BE2C (cell line): ENCODE measurements around a stretch of chr12.

DNA sequence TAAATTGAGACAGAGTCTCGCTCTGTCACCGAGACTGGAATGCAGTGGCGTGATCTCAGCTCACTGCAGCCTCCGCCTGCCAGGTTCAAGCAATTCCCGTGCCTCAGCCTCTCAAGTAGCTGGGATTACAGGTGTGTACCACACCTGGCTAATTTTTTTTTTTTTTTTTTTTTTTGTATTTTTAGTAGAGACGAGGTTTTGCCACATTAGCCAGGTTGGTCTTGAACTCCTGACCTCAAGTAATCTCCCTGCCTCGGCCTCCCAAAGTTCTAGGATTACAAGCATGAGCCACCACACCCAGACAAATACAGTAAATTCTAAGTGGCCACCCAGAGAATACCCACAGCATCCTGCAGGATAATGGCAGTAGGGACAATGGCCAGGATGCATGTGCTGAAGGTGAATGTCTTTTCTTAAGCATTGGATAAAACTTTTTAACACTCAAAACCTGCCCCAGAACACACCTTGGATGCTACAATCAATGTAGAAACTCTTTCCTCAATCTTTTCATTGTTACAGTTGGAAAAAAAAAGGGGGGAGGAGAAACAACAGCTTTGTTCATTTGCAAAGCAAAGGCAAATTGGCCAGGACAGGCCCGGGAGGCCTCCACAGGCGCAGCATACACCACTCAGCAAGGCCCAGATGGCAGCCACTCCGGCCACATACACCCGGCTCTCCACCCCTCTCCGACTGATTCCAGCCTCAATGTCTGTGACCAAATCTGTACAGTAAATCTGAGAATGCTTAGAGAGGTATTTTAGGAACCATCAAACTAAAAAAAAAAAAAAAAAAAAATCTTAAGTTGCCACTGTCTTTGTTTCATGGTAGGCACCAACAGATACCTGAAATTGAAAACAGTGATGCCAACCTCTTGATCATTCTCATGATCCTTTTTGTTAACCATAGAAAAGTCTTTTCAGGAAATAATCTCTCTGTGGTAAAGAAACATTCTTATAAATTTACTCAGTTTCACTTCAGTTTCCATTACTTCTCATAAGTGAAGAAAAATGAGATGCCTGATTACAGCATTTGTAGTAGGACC, 20.5 kb downstream of the VPS37B start:
- RRBS = 88% methylated on average over 3 of the region's 12 CpGs

GRCh38 chr12:123109292-123109872, 41.5 kb downstream of the PITPNM2 start:
- RRBS = no CpG with 5 or more reads among the region's 6 CpGs

- RRBS = no CpG with 5 or more reads among the region's 4 CpGs
Measured at GRCh38 chr12:123237601-123238108, 4.4 kb downstream of the MTRFR start.

GRCh38 chr12:123394793-123395439, 11.0 kb downstream of the KMT5A start:
- RRBS = no CpG with 5 or more reads among the region's 16 CpGs

DNA sequence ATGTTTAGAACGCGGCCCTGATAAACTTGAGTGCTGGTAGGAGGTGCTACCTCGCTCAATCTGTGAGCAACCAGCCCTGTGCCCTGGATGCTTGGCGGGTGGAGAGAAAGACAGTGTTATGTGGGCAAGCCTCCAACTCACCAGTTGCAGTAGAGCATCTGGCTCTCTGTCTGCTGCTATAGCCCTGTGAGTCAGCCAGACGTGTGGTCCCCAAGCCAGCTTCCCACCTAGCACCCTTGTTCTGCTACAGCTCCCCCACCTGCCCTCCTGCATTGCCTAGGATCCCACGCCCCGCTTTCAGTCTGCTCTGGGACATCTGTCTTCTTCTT, 13.4 kb downstream of the SNRNP35 start:
- RRBS = no CpG with 5 or more reads among the region's 7 CpGs

DNA sequence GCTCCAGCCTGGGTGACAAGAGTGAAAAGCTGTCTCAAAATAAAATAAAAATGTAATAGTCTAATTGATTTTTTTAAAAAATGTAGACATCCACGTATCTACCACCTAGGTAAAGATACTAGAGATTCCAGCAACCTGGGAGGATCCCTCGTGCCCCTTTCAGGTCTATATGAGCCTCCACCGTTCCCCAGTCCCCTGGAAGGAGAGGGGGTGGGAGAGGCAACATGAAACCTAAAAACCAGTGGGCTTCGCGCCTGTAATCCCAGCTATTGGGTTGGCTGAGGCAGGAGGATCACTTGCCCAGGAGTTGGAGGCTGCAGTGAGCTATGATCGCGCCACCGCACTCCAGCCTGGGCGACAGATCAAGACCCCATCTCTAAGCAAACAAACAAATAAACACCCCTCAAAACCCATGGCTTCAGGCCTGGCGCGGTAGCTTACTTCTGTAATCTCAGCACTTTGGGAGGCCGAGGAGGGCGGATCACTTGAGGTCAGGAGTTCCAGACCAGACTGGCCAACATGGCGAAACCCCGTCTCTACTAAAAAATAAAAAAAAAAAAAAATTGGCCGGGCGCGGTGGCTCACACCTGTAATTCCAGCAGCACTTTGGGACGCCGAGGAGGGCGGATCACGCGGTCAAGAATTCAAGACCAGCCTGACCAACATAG, 1.1 kb upstream of the TMED2 start:
- RRBS = no CpG with 5 or more reads among the region's 23 CpGs

- RRBS = no CpG with 5 or more reads among the region's 10 CpGs
Measured at GRCh38 chr12:123608430-123609325, 6.8 kb downstream of the DDX55 start.

DNA sequence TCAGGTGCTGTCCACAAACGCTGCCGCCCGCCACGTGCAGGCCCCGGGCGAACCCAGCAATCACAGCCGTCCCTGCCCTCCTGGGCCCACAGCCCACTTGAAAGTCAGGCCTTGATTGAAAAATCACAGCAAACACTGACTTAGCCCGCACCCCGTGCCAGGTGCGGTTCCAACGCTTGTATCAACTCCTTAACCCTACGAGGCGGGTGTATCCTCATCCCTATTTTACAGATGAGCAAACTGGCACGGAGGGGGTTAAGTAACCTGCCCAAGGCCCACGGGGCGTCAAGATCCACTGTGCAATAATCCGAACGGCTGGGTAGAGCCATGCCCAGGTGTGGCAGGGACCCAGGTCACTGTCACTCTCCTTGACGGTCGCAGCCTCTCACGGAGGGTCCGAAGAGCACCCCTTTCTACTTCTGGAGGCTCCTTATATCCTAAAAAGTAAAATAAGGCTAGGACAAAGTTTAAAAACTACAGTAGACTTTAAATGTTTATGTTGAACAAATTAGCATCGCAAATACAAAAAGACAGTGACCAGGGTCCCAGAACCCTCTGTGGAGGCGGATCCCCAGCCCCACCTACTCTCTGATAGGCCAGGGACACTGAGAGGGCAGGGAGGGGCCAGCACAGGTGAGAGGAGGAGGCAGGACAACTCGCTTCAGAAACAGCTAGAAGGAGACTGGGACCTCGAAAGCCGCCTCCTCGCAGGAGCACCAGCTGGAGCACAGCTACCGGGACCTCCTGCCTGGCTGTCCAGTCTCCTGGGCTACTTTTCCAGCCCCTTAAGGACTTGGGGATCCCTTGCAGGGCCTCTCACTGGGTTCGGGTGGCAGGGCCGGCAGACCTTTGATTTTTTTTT, 788 bp downstream of the DNAH10 start:
- RRBS = 69% methylated on average over 8 of the region's 31 CpGs

DNA sequence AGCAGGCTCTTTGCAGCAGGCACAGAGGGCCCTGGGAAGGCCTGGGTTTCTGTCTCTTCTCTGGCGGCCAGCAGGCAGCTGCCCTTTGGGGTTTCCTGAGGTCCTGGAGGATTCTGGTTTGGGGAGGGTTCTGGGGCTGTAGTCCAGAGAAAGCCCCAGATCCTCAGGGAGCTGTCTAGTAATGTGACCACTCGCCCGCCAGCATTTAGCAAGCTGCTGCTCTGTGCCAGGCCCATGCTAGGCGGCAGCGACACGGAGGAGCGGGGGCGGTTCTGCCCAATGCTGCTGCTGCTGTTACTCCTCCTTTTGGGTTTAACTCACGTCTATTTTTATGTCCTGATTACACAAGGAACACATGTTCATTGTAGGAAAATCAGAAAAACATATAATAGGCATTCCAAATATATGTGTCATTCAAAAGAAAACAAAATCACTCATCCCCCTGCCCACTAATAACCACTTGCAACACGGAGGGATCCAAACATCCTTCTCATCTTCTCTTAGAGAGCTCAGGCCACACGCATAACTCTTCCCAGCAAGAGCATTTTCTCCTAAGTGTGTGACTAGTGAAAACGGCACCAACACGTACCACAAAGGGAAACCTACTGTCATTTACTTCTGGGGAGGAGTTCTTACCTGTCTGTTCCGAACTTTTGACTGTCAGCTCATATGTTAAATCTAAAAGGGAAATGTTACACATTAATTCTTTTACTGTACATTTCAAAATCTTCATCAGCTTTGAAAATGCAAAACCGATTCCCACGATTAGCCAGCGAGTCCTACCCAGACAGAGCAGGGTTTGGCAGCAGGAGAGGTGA, 30.3 kb downstream of the CCDC92 start:
- RRBS = no CpG with 5 or more reads among the region's 17 CpGs

- RRBS = no CpG with 5 or more reads among the region's 21 CpGs
Measured at GRCh38 chr12:123947431-123948245, 25.0 kb downstream of the CCDC92 start.

DNA sequence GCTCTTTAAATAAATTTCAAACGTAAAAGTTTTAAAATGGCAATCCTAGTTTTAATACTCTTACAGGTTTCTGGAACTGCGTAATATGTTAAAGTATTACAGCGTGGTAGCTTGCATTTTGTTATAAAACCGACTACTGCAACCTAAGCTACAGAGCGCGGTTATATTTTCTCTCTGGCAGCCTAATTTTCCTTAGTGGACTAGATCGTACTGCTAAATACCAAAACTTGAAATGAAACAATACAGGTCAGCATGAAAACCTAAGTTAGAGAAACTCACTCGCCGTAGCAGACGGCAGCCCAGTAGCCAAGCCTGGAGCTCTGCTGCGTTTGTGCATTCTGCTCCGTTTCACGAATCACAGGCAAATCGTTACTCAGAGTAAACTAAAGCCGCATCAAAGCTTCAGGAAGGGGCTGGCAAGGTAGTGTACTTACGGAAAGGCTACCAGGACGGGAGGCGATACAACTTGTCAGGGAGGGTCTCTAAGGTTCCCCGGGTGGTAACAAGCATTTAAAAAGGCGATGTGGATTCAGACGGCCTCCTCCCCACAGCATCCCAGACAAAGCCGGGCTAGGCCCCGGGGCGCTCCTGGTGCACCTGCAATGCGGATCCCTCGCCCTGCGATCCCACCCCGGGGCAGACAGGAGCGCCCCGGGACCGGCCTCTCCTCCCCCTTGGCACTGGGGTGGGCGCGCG, 1.0 kb downstream of the CCDC92 start:
- RRBS = 2% methylated on average over 13 of the region's 34 CpGs

DNA sequence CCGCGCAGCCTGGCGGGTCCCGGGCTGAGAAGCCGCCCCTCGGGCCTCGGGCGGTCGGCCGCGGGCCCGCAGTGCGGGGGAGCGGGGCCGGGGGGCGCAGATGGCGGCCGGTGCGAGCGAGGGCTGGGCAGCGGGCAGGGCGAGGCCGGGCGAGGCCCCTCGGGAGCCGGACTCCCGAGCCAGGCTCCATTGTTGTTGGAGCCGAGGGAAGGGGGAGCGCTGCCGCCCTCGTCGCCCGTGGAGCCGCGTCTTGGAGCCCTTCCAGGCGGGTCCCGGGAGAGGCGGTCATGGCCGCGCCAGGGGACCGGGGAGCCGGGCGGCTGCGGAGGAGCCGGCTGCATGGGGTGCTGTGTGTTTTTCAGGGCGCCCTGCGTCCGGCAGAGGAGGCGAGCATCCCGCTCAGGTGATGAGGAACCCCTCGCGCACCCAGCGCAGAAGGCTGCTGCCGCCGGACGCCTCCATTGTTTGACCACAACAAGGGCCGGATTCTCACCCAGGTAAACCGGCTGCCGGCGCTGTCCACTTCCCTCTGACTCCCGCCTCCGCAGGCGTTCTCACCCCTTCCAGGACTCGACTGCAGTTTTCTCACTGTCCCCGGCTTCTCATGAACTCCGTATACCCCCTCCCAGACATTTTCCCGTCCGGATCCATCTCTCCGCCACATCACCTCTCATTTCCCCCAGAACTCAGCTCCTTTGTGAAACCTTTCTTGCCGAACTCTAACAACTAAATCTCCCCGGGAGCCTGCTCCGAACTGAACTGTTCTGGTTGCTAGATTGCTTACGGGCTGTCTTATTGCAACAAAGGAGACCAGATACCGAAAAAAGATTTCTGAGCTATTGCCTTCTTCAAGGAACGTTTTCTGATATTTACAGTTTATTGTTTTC, 752 bp downstream of the ZNF664 start:
- RRBS = under 1% methylated on average over 46 of the region's 75 CpGs

DNA sequence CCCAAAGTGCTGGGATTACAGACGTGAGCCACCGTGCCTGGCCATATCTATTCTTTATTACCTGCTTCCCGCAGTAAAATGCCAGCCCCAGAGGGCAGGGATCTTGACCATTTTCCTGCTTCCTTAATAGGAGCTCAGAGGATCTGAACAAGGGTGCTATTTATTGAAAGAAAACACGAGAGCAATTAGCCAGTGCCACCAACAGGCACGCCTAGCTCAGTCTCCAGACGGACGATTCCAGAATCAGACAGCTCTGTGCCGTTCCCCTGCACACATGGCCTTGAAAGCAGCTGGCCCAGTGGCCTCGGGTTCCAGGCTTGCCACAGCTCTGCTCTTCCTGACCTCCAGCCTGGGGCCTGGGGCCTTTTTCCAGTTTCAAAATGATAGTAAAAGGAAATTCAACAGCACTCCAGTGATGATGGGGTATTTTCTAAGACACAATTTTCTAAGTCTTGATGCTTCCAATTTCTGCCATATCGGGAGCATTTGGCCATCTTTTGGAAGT, 135.2 kb upstream of the RFLNA start:
- RRBS = no CpG with 5 or more reads among the region's 10 CpGs

DNA sequence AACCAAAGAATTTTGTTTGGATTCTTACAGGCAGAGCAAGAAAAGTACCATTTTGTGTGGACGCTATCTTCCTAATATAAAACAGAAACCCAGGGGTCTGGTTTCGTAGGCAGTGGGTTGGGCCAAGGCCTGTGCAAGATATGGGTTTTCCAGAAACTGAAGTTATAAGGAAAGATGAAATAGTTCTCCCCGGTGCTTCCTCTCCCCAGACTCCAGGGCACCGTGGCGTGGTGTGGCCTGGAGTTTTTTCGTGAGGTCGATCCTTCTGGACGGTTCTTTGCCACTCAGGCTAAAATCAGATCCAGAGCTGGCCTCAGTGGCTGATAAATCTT, 108.4 kb upstream of the RFLNA start:
- RRBS = no CpG with 5 or more reads among the region's 8 CpGs

GRCh38 chr12:124240371-124240841, 54.5 kb upstream of the RFLNA start:
- RRBS = no CpG with 5 or more reads among the region's 1 CpG

GRCh38 chr12:124324689-124325725, 30.1 kb downstream of the RFLNA start:
- RRBS = 94% methylated on average over 3 of the region's 61 CpGs

DNA sequence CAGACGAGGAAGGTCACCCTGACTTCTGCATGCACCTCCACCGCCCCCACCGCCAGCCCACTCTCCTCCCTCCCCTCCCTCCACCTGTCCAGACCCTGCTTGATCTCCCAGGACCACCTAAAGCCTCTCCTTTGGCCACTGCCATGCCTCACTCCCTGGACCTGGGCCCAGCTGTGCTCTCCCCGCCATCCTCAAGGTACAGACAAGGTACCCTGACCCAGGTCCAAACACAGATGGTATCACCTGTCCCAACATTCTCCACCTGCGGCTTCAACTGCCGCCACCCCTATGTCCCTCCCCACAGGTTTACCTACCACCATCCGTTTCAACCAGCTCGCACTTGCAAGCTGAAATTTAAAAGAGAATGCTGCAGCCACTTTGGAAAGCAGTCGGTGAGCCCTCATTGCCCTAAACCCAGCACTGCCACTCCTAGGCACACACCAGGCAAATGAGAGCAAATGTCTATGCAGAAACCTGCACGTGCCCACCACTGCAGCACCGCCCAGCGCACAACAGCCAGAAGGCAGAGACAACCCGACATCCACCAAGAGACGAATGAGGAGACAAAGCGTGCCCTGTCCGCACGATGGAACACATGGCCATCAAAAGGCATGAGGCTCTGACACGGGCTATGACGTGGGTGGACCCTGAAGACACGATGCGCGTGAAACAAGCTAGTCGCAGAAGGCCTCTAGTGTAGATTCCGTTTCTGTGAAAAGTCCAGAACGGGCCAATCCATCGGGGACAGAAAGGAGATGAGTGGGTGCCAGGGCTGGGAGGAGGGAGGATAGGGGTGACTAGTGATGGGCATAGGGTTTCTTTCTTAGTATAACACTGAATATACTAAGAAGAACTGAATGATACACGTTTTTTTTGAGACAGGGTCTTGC, 71.0 kb downstream of the RFLNA start:
- RRBS = no CpG with 5 or more reads among the region's 27 CpGs

GRCh38 chr12:124430381-124430994, 135.6 kb downstream of the RFLNA start:
- RRBS = no CpG with 5 or more reads among the region's 25 CpGs

DNA sequence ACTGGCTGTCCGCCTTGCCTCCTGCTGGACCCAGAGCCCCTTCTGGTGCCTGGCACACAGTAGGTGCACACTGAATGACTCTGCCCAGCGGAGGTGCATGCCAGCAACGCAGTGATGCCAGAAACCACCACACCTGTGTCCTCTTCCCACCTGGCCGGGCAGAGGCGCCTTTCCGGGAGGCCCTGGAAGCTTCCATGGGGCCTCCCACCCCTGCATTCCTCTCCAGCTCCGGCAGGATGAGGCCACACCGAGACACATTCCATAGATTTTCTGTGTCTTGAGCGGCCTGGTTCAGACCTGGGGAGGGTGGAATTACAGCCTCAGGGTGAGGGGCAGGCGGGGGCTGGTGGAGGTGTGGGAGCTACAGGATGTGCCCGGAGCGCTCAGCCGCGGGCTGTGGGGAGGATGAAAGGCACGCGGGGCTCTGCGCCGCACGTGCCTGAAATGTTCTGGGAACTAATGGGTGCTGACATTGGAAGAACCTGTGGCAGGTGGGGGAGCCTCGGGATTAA, 66.9 kb downstream of the NCOR2 start:
- RRBS = 68% methylated on average over 2 of the region's 20 CpGs

- RRBS = 85% methylated on average over 1 of the region's 17 CpGs
Measured at GRCh38 chr12:124527933-124528505, 39.4 kb downstream of the NCOR2 start.